Cardiac septum (tissue), 1 donor: Measurements from ENCODE around the genes MPZL1 and TIPRL.

- PRO-cap = unidirectional peak, minus-strand start at chr1:166925932
Observed at GRCh38 chr1:166925628-166926362, 49.5 kb downstream of the ILDR2 start.

- PRO-cap = no peak
Observed at GRCh38 chr1:167059081-167059709, 31.0 kb downstream of the GPA33 start.

GRCh38 chr1:167088846-167089220 is 1.3 kb downstream of the GPA33 start:
- PRO-cap = no peak

DNA sequence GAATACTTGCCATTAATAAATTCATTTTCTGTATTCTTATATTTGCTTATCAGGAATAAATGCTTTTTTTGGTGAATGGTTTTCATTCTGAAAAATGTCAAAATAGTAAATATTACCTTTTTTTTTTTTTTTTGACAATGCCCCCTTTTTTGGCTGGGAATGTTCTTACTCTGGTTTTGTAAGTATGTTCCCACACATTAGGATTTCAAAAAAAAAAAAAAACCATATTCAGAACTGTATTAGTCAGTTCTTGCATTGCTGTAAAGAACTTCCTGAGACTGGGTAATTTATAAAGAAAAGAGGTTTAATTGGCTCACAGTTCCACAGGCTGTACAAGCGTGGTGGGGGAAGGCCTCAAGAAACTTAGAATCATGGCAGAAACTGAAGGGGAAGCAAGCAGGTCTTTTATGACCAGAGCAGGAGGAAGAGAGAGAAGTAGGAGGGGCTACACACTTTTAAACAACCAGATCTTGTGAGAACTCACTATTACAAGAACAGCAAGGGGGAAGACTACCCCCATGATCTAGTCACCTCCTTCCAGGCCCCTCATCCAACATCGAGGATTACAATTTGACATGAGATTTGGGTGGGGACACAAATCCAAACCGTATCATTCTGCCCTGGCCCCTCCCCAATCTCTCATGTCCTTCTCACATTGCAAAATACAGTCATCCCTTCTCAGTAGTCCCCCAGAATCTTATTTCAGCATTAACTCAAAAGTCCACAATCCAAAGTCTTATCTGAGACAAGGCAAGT is 51.7 kb downstream of the POU2F1 start:
- PRO-cap = no peak

- PRO-cap = no peak
Observed at GRCh38 chr1:167381862-167382452, 136.4 kb downstream of the CD247 start.

GRCh38 chr1:167488945-167489295 is 29.4 kb downstream of the CD247 start:
- PRO-cap = no peak

DNA sequence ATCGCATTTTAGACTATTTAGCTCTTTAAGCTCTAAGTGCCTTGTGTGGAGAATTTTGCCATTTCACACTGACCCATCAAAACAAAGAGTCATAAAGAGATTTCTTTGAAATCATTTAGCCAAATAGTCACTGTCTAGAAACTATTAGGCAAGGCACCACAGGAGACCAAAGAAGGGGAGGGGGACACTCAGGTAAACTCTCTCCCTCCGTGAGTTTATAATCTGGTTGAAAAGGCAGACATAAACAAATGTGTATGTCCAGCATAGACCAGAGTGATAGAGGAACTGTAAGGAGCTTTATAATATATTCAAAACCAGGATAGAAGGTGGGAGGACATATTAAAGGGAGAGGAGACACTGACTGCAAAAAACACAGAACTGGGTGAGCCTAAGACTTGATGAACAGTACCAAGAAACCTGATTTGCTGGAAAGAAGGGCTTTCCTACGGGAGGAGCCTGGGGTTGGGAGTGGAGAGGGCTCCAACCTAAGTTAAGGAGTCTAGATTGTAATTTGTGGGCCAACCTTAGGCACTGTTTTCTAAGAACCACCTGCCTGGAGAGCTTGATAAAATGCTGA is 4.7 kb downstream of the CREG1 start:
- PRO-cap = no peak

GRCh38 chr1:167616551-167617220 is 13.3 kb upstream of the RCSD1 start:
- PRO-cap = no peak

- PRO-cap = no peak
Observed at GRCh38 chr1:167627694-167628733, 2.0 kb upstream of the RCSD1 start.

DNA sequence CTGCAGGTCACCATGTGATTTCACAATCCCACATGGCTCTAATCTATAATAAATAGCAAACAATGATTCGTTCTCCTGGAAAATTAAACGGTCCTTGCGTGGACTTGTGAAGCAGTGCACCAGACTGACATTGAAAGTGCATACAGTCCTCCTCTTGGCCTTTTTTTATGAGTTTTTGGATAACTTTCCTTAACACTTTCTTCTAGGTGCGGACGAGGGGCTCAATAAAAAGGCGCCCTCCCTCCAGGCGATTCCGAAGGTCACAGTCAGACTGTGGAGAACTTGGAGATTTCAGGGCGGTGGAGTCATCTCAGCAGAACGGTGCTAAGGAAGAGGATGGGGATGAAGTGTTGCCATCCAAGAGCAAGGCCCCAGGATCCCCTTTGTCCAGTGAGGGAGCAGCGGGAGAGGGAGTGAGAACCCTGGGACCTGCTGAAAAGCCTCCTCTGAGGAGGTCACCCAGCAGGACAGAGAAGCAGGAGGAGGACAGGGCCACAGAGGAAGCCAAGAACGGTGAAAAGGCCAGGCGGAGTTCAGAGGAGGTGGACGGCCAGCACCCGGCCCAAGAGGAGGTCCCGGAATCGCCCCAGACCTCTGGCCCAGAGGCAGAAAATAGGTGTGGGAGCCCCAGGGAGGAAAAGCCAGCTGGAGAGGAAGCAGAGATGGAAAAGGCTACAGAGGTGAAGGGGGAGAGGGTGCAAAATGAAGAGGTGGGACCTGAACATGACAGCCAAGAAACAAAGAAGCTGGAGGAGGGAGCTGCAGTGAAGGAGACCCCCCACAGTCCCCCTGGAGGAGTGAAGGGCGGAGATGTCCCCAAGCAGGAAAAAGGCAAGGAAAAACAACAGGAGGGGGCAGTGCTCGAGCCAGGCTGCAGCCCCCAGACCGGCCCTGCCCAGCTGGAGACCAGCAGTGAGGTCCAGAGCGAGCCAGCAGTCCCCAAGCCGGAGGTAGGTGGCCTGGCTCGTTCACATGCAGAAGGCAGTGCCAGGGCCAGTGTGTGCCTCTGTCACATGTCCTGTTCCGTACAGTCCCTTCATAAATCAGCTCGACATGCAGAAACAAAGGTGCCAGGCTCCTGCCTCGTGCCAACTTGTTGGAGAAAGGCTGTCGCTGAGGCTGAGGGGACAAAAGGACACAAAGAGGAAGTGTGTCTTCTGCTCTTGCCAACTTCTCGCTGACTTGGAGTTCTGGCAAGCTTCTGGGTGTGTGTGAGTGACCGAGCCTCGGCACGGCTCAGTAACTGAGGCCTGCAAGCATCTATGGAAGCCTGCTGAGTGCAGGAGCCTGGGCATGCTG is 24.4 kb upstream of the MPZL1 start:
- PRO-cap = no peak

GRCh38 chr1:167721606-167722700 is at the start of gene MPZL1:
TSS of gene MPZL1 (plus strand) at chr1:167721982.
- PRO-cap = bidirectional peak, plus-strand start at chr1:167721982, minus-strand start at chr1:167721821; unidirectional peak, minus-strand start at chr1:167722595; unidirectional peak, minus-strand start at chr1:167722621

DNA sequence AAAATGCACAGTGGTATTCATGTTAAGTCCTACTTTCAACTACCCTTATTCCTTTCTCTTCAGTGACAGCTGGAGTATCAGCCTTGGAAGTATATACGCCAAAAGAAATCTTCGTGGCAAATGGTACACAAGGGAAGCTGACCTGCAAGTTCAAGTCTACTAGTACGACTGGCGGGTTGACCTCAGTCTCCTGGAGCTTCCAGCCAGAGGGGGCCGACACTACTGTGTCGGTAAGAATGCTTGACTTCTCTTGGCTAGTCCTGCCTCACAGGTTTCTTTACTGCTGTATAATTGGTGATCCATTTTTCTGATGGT is 43.7 kb downstream of the MPZL1 start:
- PRO-cap = no peak

- PRO-cap = no peak
Observed at GRCh38 chr1:167787800-167788441, 66.1 kb downstream of the MPZL1 start.

DNA sequence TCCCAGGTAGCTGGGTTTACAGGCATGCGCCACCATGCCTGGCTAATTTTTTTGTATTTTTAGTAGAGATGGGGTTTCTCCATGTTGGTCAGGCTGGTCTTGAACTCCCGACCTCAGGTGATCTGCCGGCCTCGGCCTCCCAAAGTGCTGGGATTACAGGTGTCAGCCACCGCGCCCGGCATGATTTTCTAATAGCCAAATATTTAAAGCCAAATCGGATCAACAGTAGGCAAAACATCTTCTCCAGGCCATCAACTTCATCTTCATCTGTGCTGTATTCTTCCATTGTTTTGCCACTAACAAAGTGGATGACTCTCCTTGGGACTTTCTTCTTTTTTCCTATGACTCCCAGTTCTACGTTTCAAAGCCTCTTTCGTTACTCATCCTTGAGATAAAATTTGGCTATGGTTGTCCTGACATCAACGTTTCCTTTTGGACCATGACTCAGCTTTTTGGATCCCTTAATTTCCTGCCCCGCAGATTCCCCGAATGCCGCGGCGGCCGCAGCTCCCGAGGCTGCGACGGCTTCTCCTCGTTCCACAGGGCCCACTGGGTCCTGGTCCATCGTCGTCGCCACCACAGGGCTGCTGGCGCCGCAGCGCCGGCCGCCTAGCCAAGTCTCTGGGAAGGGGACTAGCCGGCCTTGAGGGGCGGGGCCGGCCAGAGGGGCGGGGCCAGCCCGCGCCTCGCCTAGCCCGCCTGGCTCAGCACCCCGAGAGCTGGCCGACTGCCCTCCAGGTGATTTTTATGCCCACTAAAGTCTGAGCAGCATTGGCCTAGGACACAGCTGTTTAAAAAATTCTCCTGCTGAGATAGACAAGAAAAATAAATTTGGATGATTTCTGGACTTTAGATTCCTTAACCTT is 94.0 kb downstream of the ADCY10 start:
- PRO-cap = unidirectional peak, minus-strand start at position 301 of the sequence; unidirectional peak, minus-strand start at position 551 of the sequence; unidirectional peak, minus-strand start at position 611 of the sequence

- PRO-cap = no peak
Observed at GRCh38 chr1:168137251-168138039, 715 bp upstream of the GPR161 start.

- PRO-cap = bidirectional peak, plus-strand start at chr1:168178893, minus-strand start at chr1:168178789
Observed at GRCh38 chr1:168178482-168179105, at the start of gene TIPRL. TSS of gene TIPRL (plus strand) at chr1:168178962.

- PRO-cap = no peak
Observed at GRCh38 chr1:168621199-168621761, 44.9 kb downstream of the XCL1 start.

- PRO-cap = no peak
Observed at GRCh38 chr1:168960658-168961013, 145.9 kb upstream of the ATP1B1 start.

- PRO-cap = no peak
Observed at GRCh38 chr1:169017922-169018454, 88.5 kb upstream of the ATP1B1 start.

DNA sequence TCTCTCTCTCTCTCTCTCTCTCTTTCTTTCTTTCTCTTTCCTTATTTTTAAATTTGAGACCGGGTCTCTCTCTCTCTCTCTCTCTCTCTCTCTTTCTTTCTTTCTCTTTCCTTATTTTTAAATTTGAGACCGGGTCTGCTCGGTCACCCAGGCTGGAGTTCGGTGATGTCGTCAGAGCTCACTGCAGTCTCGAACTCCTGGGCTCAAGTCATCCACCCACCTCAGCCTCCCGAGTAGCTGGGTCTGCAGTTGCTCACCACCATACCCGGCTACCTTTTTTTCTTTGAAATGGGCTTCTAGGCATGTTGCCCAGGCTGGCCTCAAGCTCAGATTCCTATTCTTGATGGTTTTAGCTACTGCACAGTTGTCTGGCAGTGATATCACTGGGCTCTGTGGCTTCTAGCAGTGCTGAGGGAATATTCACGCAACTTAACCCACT is 50.9 kb upstream of the ATP1B1 start:
- PRO-cap = no peak